Rectum (tissue), 1 donor: ENCODE measurements around the genes SBK1 and APOBR.

GRCh38 chr16:23901114-23902239 is 65.7 kb downstream of the PRKCB start:
- PRO-cap: no peak

GRCh38 chr16:24572418-24572878 is 33.1 kb downstream of the RBBP6 start:
- PRO-cap: no peak

DNA sequence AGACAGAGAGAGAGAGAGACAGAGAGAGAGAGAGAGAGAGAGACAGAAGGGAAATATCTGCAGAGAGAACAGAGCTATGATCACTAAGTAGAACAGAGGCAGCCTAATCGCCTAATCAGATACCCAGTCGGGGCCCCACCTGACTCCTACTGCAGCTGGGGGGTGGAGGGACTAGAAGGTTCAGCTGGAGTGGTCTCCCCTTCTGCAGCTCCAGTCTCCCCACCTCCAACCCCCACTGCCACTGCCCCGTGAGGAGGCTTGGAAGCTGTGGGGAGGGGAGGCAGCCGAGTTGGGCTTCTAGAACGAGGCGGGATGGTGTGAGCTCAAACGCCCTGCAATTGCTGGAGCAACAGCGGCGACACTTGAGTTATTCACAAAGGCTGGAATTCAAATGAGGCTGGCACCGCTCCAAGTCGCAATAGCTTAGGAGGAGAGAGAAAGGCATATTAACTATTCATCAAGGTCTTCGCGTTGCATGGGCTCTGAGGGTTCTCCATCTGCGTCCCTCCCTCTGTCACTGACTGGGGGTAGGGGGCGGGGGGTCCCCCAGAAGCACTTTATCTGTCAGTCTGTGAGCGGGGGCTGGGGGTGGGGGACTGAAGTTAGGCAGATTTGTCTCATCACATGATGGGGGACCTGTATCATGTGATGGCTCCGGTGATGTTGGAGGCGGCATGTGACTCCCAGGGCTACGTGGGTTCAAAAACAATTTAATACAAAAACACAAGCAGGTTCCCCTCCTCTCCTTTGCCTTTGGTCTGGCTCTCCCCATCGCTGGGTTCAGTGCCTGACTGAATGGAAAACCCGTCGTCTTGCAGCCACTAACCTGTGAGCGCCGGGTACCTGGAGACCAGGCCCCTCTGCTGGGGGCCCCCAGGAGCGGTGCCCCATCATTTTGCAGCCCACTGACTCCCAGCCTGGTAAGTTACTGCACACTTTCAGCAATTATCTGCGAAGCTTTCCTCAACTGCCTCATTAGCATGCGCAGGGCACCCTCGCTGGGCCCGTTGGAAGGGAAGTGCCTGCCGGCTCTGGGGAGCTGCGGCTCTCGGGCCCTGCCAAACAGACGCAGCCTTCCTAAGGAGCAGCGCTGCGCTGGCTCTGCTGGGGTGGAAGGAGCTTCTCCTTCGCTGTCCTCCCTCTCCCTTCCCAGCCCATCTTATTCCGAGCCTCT is 70.6 kb downstream of the RBBP6 start:
- PRO-cap: no peak

DNA sequence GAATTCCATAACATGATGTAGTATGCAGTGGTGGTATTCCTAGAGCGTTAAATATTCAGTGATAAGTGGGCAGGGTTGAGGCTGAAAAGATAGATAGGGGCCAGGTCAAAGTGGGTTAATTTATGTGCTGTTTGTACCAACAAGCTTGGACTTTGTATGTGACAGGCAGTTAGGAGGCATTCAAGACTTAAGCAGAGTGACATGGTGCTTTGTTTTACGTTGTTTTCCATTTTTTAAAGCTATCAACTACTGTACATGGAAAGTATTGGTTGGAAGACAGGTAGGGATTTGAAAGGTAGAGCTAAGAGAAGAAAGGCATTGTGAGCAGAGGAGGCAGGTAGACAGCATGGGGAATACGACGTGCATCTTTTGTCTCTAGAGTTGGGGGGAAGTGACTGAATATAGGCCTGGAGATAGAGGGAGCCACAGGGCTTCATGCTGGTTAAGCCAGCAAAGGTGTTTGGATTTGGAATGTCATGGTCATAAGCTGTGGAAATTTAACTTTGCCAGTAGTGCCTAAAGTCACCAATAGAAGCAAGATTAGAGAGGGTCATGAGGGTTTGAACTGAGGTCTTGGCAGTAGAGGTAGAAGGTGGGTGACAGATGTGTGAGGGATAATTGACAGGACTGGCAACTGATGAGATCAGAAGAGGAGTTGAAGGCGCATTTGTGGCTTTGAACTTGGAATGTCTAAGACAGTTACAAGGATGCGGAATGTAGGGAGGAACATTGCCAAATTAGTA is 29.9 kb downstream of the TNRC6A start:
- PRO-cap: no peak

- PRO-cap: no peak
Measured at GRCh38 chr16:24782478-24782719, 52.9 kb downstream of the TNRC6A start.

DNA sequence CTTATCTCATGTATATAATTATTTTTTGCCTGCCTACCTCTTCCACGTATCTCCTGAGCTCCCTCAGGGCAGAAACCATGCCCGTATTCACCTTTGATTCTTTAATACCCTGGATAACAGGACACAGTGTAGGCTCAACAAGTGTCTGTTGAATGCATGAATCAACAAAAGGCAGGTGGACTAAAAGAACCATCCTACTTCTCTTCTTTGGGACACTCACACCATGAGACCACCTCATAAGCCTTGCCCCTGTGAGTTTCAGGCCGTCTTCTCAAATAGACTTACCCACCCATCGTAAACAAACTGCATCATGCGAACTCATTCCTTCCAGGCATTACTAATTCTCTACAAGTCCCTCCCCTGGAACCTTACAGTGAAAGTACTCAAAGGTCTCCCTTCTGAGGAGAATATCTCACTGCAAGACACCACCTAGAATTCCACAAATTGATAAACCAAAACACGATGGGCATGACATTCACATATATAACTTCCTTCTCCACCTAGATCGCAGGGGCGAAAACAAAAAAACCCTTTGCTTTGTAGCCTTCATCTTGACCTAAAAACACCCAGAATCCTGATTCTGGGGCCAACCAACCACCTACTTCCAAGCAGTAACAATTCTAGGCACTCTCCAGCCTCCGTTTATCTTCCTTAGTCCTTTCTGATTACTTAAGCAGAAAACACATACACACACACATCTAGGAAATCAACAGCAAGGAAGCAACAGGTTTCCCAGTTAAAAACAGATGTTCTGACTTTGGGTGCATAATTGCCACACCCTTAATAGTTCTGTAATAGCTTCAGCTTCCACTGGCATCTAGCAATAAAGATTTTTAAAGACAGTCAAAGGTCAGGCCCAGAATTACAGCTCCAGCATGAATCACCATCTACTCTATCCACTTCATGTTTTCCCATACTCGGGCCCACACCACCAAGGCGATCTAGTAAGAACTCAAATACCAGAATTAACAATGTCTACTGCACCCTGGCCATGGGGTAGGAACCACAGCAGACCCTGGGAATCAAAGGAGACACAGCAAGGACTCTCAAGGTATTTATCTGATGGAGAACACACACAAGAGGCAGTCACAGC is 2.8 kb downstream of the ARHGAP17 start:
- PRO-cap: bidirectional peak, plus-strand start at position 365 of the sequence, minus-strand start at position 273 of the sequence; bidirectional peak, plus-strand start at position 895 of the sequence, minus-strand start at position 644 of the sequence

DNA sequence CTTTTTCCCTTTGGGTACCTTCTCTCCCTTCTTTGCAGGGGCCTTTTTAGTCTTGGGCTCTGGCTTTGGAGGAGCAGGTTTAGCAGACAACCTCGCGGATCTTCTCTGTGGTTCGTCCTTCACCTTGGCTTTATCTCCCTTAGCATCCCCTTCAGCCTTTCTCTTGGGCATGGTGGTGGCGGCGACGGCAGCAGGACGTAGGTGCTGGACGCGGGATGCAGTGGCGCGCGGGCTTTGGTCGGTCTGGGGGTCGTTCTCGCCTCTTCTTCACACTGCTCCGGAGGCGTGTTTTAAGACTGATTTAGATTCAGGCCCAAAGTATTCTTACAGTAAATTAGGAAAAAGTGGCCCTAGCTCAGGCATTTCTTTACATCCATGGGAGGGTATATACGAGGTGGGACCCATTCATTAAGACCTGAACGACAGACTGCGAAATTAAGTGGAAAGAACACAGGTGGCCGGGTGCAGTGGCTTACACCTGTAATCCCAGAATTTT is 340.9 kb downstream of the HS3ST4 start:
- PRO-cap: no peak

DNA sequence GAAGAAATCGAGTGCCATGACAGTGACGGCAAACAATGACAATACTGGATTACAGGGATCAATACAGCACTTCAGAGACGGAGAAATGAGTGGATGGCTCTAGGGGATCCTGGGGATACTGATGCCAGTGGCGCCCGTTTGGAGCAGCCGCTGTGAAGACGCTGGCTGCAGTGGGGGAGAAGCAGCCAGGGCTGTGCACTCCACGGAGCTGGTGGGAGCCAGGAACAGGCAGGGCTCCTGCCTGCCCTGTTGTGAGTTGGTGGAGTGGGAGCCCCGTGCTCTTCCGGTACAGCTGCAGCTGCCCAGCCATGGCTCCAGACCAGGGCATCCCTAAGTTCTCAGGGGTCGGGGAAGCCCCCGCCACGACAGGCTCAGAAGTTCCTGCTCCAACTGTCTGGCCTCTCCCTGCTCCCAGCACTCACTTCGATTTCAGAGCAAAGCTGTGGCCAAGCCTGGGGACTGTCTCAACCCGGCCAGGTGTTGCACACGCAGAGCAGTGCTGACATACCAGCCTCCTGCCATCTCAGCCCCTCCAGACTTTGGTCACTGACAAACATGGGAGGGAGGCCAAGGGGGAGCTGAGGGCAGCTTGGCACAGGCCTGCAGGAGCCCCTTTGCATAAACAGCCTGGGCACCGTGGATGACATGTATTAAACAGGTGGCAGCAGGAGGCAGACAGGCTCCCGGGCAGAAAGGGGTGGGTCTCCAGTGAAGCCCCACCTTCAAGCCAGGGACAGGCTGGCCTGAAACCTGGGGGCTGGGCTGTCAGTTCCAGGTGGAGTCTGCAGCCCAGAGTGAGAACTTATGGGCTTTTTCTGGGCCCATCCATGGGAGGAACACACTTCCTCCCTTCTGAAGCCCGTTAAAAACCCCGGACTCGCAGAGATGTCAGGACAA is 13.9 kb upstream of the KDM8 start:
- PRO-cap: no peak

DNA sequence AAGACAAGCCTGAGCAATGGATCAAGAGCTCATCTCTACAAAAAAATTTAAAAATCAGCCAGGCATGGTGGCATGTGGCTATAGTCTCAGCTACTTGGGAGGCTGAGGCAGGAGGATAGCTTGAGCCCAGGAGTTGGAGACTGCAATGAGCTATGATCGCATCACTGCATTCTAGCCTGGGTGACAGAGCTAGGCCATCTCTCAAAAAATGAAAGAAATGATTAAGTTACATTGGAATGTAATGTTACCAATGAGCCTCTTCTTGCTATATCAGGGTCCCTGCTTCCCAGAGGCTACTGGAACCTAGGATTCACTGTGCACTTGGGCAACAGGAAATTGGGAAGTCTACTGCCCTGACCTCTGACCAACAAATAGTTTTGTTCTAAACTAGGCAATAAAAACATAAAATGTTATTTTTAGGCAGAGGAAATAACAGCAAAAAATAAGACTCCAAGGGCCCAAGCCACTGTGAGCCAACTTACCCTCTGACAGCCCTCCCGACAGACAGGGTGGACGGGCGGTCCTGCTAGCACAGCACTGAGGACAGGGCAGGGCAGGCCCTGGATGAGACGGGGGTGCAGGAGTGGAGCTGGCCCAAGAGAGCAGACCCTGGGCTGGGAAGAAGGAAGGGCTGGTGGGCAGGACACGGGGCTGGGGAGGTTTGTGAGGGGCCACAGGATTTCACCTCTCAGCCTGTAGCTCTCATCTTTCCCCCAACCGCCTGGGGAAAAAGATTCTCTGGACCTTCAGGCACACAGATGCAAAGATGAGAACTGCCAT is 27.5 kb downstream of the NSMCE1 start:
- PRO-cap: unidirectional peak, plus-strand start at position 503 of the sequence

GRCh38 chr16:27314062-27314929 is 522 bp downstream of the IL4R start:
- PRO-cap: bidirectional peak, plus-strand start at chr16:27314693, minus-strand start at chr16:27314388

DNA sequence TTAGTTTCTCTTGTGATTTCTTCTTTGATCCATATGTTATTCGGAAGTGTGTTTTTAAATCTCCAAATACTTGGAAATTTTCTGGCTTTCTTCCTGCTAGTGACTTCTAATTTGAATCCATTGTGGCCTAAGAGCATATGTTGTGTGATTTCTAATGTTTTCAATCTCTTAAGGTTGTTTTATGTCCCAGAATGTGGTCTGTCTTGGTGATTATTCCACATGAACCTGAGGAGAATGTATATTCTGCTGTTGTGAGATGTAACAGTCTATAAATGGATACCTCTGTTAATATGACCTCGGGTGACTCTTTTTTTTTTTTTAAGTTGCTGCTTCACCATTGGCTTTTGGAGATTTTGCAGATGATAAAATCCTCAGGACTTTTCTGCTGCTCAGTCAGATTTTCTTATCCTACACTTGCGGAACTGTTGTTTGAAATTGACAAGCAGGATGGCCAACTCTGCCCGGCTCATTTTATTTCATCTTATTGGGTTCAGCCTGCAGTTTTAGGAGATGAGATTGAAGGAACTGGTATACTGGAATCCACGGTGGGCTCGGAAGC is 19.2 kb downstream of the IL4R start:
- PRO-cap: unidirectional peak, plus-strand start at position 392 of the sequence

DNA sequence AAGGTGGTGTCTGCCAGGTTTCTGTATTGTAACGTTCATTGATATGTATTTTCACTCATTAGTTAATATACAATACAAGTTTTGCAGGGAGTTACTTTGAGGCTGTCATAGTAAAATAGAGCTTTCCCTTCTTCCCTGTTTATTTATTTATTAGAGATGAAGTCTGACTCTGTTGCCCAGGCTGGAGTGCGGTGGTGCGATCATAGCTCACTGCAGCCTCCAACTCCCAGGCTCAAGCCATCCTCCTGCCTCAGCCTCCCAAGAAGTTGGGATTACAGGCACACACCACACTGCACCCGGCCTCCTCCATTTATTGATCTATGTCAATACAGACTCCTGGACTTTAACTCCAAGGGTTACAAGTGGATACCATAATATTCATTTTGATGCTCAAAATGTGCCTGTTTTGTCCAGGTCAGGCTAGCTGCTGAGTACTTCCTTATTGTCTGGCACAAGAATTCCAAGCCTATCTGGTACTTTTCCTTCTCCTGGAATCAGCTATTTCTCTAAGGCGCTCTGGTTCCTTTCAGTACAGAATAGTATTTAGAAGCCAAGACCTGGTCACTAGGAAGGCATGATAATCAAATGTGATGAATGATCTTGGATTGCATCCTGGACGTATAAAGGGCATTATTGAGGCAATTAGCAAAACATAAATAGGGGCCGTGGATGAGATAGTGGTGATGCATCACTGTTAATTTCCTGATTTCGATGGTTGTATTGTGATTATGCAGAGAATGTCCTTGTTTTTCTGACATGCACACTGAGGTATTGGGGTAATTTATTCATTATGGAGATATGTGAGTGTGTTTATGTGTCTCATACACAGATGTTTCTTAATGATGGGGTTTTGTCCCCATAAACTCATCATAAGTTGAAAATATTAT is 21.7 kb downstream of the IL4R start:
- PRO-cap: no peak

GRCh38 chr16:27407842-27408522 is 6.0 kb downstream of the IL21R start:
- PRO-cap: no peak

- PRO-cap: no peak
Measured at GRCh38 chr16:27448532-27448740, 46.5 kb downstream of the IL21R start.

DNA sequence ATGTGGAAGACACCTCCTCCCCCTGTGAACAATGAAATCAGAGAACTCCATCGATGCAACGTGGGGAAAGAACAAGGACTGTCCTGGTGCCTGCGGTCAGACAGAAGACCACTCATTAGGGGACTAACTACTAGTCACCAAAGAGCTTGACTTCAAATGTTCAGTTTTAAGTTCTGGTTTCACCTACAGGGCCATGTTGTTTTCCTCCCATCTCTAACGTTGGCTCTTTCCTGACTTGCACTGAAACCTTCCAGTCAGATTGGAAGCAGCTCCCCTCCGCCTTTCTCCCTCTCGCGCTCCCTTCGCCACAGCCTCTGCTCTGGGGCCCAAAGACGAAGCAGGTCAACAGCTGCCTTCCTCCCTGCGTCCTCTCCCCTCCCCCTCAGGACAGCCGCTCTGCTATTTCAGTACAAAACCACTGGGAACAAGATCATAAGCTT is 17.4 kb downstream of the GTF3C1 start:
- PRO-cap: no peak

- PRO-cap: bidirectional peak, plus-strand start at chr16:27625640, minus-strand start at chr16:27625456
Measured at GRCh38 chr16:27625157-27625975, 75.4 kb downstream of the KATNIP start.

DNA sequence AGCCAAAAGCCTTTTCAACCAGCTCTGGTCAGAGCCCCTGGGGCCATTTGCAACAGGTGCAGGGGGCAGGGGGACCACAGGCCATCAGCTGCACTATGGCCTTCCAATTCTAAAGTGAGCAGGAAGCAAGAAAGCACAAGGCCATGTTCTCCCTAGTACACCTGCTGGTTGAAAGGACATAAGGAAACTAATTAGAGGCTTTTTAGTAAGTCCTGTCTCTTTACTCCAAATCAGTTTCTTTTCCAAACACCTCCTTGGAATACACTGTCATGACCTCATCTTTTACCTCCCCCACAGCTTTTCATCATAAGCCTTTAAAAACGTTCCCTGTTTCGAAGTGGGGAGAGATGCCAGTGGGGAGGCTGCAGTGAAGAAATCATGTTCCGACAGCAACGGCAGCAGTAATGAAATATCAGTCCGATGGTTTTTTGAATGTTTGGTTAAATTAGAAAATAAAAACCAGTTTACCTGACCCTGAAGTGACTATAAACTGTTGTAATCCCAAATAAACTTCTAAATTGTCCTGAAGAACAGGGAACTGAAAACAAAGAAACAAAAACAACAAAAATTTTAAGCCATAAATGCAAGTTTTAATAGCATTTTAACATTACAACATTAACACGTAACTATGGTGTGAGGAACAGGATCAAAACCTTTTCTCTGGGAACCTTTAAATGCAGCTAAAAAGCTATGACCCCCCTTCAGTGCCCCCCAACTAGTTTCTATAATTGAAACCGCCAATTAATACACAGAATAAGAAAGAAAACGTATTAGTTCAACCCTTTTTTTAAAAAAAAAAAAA is 68.6 kb upstream of the GSG1L start:
- PRO-cap: no peak

- PRO-cap: bidirectional peak, plus-strand start at chr16:28211231, minus-strand start at chr16:28211173
Measured at GRCh38 chr16:28210620-28211689, 810 bp downstream of the XPO6 start.

- PRO-cap: unidirectional peak, plus-strand start at chr16:28292440; unidirectional peak, plus-strand start at chr16:28292525; unidirectional peak, minus-strand start at chr16:28292677
Measured at GRCh38 chr16:28292266-28292919, at the start of gene SBK1. Gene SBK1 (plus strand): TSS chr16:28292525.

DNA sequence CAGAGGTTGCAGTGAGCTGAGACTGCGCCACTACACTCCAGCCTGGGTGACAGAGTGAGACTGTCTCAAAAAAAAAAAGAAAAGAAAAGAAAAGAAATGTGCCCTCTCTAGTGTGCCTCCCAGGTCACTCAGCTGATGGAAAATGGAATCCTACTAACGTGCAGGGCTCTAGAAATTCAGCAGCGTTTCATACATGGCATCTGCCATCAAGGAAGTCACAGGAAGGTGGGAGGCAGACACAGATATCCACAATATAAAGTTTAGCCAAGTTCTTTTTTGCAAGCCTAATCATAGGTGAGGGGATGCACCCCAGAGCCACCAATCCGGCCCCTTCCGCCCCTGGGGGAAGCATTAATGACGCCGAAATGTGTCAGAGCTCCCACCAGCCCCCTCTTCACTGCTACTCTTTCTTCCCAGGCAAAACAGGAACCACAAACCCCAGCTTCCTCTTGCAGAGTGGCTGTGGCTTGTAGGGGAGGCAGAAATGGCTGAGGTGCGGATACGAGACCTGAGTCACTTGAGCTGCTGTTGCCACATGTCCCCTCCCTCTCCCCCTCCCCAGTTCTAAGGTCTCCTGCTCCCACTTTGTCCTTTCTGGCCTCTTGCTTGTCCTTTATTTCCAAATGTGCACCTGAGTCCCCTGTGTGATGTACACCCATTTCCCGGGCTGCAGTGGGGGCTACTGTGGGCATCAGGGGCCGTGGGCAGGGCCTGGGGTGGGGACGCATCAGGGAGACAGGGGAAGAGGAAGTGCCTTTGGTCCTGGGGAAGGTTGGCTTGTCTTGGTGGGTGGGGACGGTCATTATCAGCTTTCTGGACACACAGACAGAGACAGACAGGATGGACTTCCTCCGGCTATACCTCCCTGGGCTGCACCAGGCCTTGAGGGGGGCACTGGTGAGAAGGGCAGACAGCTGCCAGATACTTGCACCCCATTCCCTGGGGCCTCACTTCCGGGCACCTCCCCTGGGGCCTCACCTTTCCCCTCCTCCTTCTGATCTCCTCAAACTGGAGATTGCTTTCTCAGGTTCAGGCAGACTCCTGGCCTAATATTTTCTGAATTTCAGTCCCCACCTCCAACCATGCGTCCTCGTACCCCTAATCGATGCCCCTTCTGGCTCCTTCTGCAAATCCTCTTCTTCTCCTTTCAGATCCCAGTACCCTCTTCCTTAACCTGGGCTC is at the start of gene APOBR:
Gene APOBR (plus strand): TSS at position 802 of the 1,182 bp plus-strand sequence.
- PRO-cap: bidirectional peak, plus-strand start at position 481 of the sequence, minus-strand start at position 325 of the sequence; bidirectional peak, plus-strand start at position 802 of the sequence, minus-strand start at position 747 of the sequence; bidirectional peak, plus-strand start at position 1,013 of the sequence, minus-strand start at position 941 of the sequence